Foreskin fibroblast (primary cell): ENCODE results near the genes PTPN18, POTEJ, POTEE and TUBA3D.

- RRBS, result no CpG with 5 or more reads among the region's 2 CpGs
Observed at GRCh38 chr2:129243408-129243607, 736.2 kb upstream of the RAB6C start.

- RRBS, result no CpG with 5 or more reads among the region's 9 CpGs
Observed at GRCh38 chr2:130180733-130181040, 715 bp downstream of the SMPD4 start.

DNA sequence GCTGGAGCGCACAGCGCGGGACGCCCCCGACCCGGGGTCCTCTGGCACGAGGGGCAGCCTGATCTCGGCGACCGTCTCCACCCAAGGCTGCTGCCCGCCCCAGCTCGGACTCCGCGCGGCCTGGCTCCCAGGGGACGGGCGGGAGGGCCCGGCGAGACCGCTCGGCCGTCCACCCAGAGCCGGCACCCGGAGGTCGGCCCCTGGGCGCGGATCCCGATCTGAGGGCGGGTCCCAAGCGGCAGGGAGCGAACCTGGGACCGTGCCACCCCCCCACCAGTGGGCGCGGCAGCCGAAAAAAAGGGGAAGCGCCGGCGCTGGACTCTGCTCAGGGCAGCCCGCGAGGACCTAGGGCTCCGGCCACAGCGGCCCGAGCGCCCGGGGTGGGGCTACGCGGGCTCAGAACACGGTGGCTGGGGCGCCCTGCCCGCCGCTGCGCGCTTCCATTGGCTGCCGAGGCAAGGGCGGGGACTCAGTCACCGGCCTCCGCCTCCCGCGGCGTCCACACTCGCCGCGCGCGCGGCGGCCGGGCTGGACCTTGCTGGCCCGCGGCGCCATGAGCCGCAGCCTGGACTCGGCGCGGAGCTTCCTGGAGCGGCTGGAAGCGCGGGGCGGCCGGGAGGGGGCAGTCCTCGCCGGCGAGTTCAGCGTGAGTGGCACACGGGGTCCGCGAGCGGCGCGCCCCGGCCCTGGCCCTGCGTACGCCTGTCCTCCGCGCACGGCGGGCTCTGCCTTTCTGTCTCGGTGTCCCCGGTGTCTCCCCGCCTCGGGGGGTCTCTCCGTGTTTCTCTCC is at the start of gene PTPN18:
TSS of gene PTPN18 (plus strand) at position 502 of the 790 bp plus-strand sequence.
- RRBS, result 2% methylated on average over 65 of the region's 102 CpGs

- RRBS, result no CpG with 5 or more reads among the region's 16 CpGs
Observed at GRCh38 chr2:130611136-130611650, at the start of gene POTEJ. Gene POTEJ, plus strand, starts transcription at chr2:130611440.

DNA sequence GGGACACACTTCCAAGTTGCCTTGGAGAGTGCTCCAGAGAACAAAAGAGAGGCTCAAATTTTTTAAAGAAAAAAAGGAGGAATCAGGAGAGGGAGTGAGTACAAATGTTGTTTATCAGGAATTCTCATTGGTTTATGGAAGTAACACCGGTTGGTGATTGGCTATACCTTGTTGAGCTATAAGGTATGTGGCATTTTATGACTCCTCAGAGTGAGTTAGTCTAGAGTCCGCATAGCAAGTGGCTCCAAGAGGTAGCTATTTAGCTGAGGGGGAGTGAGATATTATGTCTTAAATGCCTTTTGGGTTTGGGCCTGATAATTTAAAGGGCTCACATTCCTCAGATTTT is 85.7 kb downstream of the ARHGEF4 start:
- RRBS, result no CpG with 5 or more reads among the region's 2 CpGs

- RRBS, result 11% methylated on average over 30 of the region's 59 CpGs
Observed at GRCh38 chr2:131039875-131040411, 53.3 kb downstream of the FAM168B start.

DNA sequence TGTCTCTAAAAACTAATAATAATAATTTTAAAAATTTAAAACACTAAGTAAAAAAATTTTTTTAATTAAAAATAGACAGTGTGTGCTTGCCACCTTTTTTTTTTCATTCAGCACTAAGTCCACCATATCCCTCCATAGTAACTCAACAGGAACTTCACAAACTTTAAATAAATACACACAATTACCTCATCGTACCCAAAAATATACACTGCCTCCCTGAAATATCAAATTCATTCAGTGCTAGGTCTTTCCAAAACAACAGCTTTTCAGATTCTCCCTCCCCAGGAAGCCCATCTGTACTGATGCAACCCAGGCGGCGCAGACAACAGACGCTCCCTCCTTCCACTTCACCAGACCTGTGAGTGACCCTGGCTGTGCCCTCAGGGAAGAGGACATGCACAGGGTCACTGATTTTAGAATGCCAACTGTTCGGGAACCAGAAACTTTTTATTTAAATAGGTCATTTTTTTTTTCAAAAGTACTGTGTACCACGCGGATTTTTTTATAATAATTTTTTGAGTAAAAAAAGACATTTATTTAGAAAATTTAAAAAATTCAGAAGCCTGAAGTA is 29.4 kb downstream of the FAM168B start:
- RRBS, result no CpG with 5 or more reads among the region's 7 CpGs

DNA sequence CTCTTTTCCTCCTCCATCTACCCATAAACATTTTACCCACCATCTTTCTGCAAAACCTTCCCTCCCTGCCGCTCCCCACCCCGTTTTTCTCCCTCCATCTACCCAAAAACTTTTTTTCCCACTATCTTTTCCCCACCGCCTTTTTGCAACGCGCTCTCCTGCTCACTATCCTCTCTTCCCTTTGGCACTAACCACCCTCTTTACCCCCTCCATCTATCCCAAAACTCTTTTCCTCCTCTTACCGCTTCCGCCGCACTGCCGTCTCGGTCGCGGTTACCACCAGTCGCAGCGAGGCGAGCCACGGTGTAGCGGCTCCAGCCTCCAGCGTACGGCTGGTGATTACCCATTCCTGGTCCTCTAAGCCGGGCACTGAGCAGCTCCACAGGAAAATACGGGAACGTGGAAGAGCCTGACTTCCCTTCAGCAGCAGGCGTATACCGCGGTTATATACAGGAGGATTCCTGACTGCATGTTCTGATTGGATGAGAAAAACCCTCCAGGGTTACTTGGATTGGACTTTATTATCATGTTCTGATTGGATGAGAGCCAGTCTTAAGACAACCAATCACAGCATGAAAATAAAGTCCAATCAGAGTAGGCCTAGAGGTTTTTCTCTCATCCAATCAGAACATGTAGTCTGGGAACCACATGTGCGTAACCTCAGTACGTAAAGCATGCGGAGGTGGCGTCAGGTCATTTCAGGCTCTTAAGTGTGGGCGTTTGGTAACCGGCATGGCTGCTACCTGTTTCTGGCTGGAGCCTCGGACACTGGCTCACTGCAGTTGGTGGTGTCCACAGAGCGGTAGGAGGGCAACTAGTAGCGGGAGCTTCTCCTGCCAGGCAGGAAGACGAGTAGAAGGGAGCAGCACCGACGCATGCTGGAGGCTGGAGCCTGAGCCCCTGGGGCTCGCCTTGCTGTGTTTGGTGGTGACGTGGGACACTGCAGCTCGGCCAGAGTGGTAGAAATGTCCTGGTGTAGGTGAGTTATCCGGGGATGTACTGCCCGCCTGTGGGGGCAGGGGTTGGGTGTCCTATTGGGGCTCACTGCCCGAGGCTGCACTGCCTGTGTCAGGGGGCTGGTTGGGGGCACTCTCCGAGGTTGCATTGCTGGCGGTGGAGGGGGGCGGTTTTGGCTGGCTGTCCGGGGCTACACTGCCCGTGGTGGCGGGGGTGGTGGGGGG is at the start of gene POTEE:
TSS of gene POTEE (plus strand) at position 696 of the 1,181 bp plus-strand sequence.
- RRBS, result no CpG with 5 or more reads among the region's 49 CpGs

DNA sequence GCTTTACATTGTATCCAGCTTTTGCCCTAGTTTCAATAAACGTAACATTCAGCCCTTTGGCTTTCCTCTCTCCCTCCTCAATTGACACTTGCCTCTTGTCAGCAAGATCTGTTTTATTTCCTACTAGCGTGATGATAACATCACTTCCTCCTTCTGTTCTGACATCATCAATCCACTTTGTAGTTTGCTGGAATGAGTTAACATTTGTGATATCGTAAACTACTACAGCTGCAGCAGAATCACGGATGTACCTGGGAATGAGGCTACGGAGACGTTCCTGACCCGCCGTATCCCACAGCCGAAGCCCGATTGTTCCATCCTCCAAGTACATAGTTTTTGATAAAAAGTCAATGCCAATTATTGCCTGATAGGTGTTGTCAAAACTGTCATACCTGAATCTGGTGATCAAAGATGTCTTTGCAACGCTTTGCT is 724 bp downstream of the RAB6D start:
- RRBS, result no CpG with 5 or more reads among the region's 11 CpGs

- RRBS, result 97% methylated on average over 6 of the region's 28 CpGs
Observed at GRCh38 chr2:131475717-131476231, at the start of gene TUBA3D. Gene TUBA3D, plus strand, starts transcription at chr2:131476119.

DNA sequence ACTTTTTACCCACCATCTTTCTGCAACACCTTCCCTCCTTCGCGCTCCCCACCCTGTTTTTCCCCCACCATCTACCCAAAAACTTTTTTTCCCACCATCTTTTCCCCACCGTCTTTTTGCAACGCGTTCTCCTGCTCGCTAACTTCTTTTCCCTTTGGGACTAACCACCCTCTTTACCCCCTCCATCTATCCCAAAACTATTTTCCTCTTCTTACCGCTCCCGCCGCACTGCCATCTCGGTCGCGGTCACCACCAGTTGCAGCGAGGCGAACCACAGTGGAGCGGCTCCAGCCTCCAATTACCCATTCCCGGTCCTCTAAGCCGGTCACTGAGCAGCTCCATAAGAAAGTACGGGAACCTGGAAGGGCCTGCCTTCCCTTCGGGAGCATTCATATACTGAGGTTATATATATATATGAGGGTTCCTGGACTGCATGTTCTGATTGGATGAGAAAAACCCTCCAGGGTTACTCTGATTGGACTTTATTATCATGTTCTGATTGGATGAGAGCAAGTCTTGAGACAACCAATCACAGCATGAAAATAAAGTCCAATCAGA is 15.3 kb downstream of the CCDC74A start:
- RRBS, result no CpG with 5 or more reads among the region's 19 CpGs

DNA sequence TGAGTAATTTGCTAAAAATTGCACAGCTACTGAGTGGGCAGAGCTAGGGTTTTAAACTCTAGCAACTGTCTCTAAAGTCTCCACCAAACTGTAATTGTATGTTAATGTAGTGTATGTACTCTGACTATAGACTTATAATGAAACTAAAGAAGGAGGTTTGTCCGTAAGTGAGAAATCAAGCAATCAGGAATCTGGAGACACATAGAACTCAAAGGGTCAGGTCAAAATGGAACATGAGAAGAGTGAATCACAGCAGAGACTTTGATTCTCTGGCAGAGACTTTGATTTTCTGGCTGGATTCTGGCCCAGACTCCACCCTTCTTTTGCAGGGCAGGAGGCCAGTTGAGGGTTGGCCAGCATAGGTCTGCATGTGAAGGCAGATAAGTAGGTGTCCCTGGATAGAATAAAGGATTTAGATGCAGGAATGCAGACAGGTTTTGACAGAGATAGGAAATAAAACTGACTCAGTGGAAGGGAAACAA is 11.0 kb upstream of the NCKAP5 start:
- RRBS, result no CpG with 5 or more reads among the region's 1 CpG

GRCh38 chr2:134181134-134181621 is 72.7 kb upstream of the MGAT5 start:
- RRBS, result no CpG with 5 or more reads among the region's 5 CpGs

- RRBS, result no CpG with 5 or more reads among the region's 4 CpGs
Observed at GRCh38 chr2:134282861-134283554, 29.1 kb downstream of the MGAT5 start.

DNA sequence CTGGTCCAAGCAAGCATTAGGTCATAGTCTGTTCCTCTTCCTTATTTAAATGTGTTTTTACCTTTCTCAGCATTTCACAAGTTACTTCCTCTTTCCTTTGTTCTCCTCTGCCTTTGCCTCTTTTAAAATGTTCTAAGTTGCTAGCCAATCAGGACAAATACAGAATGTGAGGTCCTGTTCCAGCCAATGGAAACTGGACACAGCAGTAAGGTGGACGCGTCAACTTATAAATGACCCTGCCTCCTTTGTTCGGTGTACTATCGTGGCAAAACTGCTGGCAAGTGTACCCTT is 40.8 kb downstream of the MGAT5 start:
- RRBS, result no CpG with 5 or more reads among the region's 4 CpGs

GRCh38 chr2:134313095-134313542 is 59.2 kb downstream of the MGAT5 start:
- RRBS, result no CpG with 5 or more reads among the region's 11 CpGs

DNA sequence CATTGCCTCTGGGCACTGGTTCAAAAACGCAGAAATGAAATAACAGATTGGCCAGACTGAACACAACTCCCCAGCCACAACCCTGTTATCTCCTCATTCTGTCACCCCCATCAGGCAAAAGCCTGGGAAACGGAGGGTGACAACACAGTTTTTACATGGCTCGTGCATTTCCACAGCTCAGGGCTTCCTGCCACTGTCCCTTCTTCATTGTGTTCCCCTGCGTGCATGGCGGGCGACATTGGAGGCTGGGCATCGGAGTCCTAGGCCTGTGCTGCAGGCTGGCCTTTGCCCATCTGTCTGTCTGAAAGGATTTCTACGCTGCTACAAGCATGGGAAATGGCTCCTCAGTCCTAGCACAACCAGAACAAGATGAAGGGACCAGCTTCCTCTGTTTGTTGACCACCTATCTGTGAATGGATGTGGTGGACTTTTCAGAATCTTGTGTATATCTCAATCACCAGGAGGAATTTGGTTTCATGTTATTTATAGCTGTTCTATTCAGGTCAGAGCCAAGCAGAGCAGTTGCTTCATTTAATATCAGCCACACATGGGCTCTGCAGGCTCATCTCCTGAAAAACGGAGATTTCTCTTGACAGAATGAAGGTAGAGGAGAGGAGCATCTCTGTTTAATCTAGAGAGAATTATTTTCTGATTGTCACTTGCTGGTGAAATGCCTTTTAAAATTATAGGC is 107.1 kb downstream of the MGAT5 start:
- RRBS, result no CpG with 5 or more reads among the region's 9 CpGs

DNA sequence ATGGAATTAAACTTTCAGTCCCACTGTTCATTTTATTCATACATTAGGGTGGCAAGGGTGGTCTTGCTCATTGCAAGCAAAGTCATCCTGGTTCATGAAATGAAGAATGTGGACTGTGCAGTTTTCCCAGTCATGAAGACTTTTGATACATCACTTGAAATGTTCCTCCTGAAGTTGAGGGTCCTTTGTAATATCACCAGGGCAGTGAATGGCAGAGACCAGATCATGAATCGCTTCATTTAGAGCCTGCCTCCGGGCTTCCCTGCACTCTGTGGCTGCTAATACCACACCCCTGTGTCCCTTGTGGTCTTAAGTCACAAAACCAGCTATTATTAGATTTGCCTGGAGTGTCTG is 147.8 kb downstream of the MGAT5 start:
- RRBS, result no CpG with 5 or more reads among the region's 2 CpGs

GRCh38 chr2:134412447-134413253 is 158.8 kb downstream of the MGAT5 start:
- RRBS, result no CpG with 5 or more reads among the region's 9 CpGs

GRCh38 chr2:134839719-134840052 is 1.3 kb downstream of the ACMSD start:
- RRBS, result no CpG with 5 or more reads among the region's 2 CpGs